AG08470 (cell line): ENCODE data around the genes HSPA14, SUV39H2 and C1QL3.

DNA sequence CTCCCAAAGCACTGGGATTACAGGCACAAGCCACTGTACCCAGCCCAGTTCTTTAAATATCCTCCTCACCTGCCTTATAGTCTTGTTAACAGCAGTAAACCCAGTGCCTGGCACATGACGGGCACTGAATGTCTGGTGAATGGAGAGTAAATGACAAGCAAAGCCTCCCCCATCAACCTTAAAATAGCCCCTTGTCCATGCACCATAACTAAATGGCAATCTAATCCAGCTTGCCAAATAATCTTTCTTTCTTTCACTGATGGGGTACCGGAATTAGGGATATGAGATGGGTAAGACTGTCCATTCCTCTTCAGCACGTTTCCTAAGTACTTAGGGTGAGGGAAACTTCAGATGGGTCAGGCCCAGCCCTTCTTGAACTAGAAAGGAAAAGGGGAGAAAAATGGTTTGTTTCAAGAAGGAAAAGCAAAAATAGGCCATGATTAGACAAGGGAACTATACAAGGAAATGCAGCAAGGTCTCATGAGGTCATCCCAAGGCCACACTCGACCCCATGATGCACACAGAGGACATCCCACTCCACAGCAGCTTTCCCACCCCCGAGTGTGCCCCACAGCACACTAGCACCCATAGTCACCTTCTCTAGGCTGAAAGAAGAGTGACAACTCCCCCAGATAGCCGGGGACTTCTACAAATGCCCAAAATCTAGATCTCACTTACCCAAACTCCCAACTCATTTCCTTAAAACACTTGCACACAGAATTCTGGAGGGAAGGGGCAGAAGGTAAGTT lies 173.5 kb downstream of the FAM107B start:
- RRBS: no CpG with 5 or more reads among the region's 6 CpGs

DNA sequence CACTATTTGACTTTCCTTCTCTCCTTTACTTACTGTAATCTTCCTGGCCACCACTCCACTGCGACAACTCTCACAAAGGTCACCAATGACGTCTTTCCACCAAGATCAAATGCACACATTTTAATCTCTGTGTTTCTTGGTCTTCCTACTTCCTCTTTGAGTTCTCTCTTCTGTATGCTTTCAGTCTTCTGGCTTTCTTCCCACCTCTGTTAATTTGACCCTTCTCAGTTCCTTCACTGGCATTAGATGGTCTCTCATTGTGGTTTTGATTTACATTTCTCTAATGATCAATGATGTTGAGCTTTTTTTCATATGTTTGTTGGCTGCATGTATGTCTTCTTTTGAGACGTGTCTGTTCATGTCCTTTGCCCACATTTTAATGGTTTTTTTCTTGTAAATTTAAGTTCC lies 31.9 kb downstream of the FAM107B start:
- RRBS: no CpG with 5 or more reads among the region's 3 CpGs

DNA sequence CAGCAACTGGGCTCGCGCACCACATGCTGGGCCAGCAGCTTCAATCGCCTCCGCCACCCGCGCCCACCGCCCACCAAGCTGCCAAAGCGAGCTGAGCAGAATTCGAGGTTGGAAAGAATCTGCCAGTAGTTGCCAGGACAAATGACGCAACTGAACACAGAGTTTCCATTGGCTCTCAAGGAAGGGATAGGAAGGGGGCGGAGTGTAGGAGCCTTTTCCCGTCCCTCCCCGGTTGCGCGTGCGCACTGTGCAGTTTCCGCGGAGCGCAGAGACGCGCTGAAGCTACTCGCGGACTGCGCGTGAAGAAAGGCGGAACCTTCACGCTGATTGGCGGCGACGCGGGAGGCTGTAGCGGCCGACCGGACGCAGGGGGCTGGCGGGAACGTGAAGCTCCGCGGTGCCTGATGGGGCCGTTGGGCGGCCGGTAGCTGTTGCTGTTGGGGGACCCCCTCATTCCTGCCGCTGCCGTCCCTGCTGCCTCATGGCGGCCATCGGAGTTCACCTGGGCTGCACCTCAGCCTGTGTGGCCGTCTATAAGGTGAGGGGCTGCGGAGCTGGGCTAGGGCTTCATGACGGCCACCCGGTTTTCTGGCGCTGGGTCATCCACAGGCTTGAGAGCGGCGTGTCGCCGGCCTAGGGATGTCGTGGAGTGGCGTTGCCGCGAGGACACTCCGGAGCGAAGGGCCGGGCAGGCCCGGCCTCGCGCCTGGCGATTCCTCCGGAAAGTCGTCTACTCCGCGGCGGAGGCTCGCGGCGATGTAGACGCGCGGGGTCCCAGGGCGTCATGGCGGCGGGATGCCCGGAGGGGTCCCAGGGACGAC lies at the start of gene HSPA14:
Gene HSPA14 (plus strand): TSS at position 385 of the 821 bp plus-strand sequence.
- RRBS: 1% methylated on average over 32 of the region's 82 CpGs

DNA sequence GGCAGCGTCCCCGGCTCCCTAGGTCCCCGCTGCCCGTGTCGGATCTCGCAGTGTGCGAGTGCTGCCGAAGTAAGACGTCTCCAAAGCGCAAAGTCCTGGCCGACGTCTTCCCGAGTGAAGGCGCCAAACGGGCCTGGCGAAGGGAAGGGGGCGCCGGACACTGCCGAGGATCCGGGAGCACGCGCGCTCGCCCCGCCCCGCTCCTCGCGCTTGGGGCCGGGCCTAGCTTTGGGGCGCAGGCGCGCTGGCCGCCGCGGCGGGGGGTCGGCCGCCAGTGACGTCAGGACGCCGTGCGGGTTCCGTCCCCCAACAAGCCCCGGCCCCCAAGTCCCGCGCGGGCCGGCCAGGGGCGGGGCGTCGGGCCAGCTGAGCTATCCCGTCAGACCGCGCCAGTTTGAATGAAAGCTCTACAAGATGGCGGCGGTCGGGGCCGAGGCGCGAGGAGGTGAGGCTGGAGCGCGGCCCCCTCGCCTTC lies at the start of gene SUV39H2:
Gene SUV39H2 (plus strand): TSS at position 392 of the 475 bp plus-strand sequence.
- RRBS: under 1% methylated on average over 21 of the region's 63 CpGs

- RRBS: 47% methylated on average over 2 of the region's 9 CpGs
Observed at GRCh38 chr10:15169553-15169959, 1.1 kb upstream of the NMT2 start.

- RRBS: no CpG with 5 or more reads among the region's 11 CpGs
Observed at GRCh38 chr10:15231300-15231770, 62.8 kb upstream of the NMT2 start.

GRCh38 chr10:15605537-15606283 lies 114.0 kb downstream of the ITGA8 start:
- RRBS: no CpG with 5 or more reads among the region's 8 CpGs

- RRBS: no CpG with 5 or more reads among the region's 8 CpGs
Observed at GRCh38 chr10:15669072-15669727, 50.5 kb downstream of the ITGA8 start.

DNA sequence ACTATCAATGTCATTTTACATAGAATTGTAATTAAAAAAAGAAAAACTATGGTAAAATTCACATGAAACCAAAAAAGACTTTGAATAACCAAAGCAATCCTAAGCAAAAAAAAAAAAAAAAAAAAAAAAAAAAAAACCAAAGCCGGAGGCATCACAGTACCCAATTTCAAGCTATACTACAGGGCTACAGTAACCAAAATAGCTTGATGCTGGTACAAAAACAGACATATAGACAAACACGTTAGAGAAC lies 189.0 kb upstream of the PTER start:
- RRBS: no CpG with 5 or more reads among the region's 2 CpGs

GRCh38 chr10:16520849-16522127 lies at the start of gene C1QL3:
Gene C1QL3 (minus strand): TSS chr10:16521879.
- RRBS: 3% methylated on average over 45 of the region's 114 CpGs

DNA sequence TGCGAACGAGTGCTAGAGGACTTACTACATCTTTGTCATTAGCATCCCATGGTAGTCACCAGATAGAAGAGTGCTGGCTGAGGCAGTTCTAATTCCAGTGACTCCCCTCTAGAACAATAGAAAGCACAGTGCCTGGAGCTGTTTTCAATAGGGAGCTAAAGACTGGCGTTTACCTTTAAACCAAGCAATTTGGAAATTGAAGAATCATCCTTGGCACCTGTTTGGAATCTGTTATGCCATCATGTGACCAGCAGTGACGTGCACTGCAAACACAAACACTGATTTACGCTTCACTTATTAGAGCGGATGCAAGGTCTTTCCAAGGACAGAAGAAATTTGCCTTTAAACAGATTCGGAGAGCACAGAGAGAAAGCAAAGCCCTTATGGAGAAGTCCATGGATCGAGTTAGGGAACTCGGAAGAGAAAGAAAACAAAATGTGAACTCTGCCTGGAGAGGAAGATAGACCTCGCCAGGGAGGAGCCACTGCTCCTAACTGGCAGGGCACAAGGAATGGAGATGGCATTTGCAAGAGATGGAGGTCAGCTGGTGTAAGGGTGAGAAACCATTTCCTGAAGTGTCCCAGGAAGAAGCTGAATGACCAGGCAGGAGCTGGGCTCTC lies 97.9 kb downstream of the CUBN start:
- RRBS: no CpG with 5 or more reads among the region's 10 CpGs

- RRBS: no CpG with 5 or more reads among the region's 3 CpGs
Observed at GRCh38 chr10:17171100-17171477, 30.4 kb downstream of the TRDMT1 start.

DNA sequence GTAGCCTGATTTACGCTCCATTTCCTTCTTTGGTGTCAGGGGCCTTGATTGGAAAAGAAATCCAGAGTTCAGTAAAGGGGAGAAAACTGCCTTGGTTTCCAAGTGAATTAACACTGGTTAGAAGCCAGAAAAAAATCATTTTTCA lies 268 bp upstream of the TRDMT1 start:
- RRBS: no CpG with 5 or more reads among the region's 1 CpG

- RRBS: no CpG with 5 or more reads among the region's 21 CpGs
Observed at GRCh38 chr10:17226622-17227921, 969 bp upstream of the VIM start.

DNA sequence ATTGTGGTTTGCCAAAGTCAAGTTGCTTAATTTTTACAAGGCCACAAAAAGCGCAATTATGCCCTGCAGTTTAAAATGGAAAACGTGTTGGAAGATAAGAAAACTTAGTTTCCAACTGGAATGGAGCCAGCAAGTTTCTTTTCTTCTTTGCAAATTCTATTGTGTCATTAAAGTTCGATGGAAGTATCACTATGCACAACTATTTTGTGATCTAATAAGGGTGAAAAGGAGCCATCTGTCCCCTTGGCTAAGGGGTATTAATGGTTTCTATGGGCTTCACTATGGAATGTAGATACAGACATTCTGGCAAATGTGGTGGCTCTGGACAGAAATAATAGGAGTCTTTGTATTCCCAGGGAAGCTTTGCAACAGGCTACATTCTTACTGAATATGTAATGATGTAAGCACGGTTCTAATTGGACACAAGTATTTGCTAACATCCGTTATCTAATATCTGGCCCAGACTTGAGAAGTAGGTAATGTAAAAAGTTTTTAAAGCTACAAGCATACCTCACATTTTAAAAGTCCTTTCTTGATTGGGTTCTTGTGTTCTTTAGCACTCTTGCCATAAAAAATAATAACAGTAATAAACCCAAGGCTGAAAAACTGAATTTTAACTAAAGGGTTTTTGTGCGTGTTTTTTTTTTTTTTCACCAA lies 3.2 kb downstream of the VIM start:
- RRBS: no CpG with 5 or more reads among the region's 6 CpGs

- RRBS: no CpG with 5 or more reads among the region's 25 CpGs
Observed at GRCh38 chr10:17386454-17387258, 67.7 kb downstream of the ST8SIA6 start.

GRCh38 chr10:17449886-17450381 lies 4.5 kb downstream of the ST8SIA6 start:
- RRBS: no CpG with 5 or more reads among the region's 3 CpGs

DNA sequence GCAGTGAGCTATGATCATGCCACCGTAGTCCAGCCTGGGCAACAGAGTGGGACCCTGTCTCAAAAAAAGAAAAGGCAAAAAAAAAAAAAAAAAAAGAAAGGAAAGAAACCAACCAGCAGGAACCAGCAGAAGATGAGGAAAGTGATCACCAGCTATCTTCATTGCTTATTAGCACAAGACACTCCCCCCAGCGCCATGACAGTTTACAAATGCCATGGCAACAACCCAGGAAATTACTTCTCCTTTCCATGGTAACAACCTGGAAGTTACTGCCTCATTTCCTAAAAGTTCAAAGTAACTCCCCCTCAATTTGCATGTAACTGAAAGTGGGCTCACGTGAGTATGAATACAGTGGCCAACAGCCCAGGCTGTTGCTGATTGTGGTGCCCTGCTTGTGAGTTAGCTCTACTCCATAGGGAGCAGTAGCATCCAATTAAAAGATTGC lies 18.4 kb upstream of the ST8SIA6 start:
- RRBS: no CpG with 5 or more reads among the region's 3 CpGs

DNA sequence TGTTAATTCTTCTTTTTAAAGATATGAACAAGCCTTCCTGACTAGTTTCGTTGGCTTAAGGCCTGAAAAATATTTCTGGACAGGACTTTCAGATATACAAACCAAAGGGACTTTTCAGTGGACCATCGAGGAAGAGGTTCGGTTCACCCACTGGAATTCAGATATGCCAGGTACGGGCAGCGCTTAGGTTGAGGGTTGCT lies 54.3 kb downstream of the MRC1 start:
- RRBS: no CpG with 5 or more reads among the region's 5 CpGs

DNA sequence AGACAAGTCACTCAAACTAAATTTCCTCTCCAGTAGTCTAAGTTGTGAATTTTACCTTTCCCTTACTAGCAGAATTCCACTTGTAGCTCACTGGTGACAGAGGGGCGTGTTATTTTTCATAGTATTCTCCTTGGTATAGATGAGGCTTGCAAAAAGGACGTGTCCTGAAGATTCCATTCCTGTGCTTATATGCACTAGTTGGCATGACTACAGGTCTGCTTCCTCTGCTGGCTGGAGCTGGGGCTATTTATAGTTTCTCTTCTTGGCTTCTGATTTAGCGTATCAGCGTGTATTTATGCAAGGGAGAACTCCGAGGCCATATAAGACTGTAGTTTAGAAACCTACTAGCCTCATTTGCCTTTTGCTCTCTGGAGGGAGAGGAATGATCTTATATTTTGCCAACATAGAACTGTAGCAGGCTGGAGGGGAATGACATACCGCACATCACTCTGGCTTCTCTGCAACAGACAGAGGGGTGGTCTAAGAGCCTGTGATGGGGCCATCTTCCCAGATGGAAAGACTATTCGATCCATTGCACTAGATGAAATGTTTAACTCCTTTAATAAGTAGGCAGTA lies 39.7 kb downstream of the CACNB2 start:
- RRBS: no CpG with 5 or more reads among the region's 7 CpGs